Pericardium fibroblast (primary cell): ENCODE measurements around the gene ZNF454.

DNA sequence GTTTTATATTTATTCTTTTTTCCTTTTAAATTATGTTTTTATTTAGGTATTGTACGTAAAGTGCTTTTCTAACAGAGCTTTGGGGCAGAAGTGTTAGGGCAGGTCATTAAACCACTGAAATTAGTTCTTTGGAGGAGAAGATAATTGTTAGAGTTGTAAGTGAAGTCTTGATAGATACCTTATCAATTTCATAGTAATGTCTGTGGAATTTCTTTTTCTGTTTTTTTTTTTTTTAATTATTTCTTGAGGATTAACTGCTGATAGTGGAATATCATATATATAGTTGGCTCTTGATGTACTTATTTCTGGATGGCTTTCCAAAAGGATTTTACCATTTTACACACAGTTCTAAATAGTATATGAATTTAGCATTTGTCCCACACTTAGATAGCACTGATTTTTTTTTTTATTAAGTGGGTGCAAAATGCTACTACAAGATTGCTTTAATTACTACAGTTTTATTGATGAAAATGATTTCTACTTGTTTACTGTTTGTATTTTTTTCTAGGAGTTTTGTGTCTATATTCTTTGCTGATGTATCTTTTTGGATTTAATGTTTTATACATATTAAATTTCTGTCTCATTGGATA, 19.5 kb downstream of the NSD1 start:
- RAMPAGE, long total RNA: no peak

- RAMPAGE, long total RNA: no peak
Measured at GRCh38 chr5:177366473-177367805, 9.2 kb downstream of the RGS14 start.

DNA sequence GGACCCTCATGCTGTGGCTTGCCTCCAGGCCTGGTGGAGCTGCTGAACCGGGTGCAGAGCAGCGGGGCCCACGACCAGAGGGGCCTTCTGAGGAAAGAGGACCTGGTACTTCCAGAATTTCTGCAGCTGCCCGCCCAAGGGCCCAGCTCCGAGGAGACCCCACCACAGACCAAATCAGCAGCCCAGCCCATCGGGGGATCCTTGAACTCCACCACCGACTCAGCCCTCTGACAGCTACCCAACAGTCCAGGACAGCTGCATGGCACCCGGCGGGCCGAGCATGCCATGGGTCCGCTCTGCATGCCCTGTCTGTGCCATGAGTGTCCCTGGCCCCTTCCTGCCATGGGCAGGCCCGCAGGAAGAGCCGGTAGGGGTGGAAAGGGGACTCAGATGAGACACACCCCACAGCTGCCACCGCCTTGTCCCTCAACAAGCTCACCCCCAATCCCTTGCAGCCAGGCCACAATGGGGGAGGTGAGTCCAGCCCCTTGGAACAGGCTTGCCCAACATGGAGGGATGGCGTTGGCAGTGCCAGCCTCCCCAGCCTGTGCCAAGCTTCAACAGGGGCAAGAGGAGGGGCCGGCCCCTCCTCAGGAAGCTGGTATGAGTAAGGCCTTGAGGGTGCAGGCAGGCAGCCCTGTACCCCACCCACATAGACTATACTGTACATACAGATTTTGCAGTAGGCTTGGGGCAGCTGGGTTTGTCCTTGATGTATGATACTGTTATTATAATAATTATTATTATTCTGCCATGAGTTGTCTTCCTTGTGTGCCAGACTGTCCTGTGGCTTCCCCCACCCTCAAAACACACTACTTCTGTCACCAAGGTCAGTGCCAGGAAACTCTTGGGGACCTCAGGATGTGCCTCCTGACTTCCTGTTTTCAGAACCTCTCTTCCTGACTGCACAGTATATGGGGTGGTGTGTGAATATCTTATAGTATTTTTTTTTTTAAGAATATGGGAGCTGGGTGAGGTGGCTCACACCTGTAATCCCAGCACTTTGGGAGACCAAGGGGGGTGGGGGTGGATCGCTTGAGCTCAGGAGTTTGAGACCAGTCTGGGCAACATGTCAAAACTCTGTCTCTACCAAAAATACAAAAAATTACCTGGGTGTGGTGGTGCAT, 12.0 kb upstream of the SLC34A1 start:
- RAMPAGE, long total RNA: no peak

GRCh38 chr5:177458248-177458778, 11.7 kb downstream of the PRR7 start:
- RAMPAGE, long total RNA: no peak

GRCh38 chr5:177511574-177512275, 2.1 kb upstream of the DOK3 start:
- RAMPAGE, long total RNA: no peak

DNA sequence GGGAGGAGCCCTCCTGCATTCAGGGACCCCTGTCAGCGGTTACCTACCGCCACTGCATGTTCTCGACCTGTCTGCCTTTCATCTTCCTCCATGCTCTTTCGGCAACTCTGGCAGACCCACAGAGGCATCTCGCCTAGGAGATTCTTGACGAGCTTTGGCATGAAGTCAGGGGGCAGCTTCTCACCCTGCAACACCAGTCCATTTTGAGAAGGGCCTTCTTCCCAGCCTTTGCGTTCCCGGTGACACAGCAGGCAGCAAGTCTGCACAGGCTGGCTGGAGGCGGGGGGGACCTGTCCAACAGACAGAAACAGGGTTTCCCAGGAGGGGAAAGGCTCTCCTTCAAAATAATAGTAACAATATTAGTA, 15.5 kb downstream of the FAM193B start:
- RAMPAGE, long total RNA: no peak

- RAMPAGE, long total RNA: no peak
Measured at GRCh38 chr5:177939183-177940129, 56.6 kb downstream of the PROP1 start.

- RAMPAGE, long total RNA: no peak
Measured at GRCh38 chr5:178117716-178118789, 4.7 kb downstream of the N4BP3 start.

DNA sequence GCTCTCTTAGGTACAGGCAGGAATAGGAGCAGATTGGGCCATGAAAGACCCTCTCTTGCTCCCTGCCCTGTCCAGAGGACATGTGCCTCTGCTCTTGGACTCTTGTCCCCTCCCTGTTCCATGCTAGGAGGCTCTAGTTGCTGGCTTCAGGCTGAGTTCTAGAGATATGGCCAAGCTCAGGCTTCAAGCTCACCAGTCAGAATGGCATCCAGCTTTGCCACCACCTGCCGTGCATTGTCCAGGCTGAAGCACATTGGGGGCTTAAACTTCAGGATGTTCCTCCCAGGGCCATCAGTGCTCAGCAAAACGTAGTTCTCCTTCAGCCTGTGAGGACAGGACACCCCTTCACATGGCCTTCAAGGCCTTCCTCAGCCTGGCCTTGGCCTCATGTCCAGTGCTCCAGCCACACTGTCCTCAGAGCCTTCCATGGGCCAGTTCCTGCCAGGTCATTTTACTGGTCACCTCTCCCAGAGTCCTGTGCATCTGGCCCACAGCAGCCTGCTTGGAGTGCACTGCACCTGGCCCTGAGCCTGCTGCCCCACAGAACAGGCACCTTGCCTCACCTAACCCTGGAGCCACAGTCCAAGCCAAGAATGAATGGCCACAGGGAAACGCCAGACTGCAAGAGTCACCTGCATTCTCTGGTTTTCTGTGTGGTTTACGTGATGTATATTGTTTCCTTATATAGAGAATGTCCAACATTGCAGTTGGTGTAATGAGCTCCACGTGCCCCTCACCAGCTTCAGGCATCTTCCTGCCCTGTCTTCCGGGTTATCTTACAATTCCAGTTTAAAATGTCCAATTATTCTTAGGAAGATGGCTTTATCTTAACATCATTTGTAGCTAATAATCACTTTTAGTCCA, 8.7 kb downstream of the HNRNPAB start:
- RAMPAGE, long total RNA: no peak

- RAMPAGE, long total RNA: no peak
Measured at GRCh38 chr5:178224384-178224753, 8.2 kb downstream of the PHYKPL start.

DNA sequence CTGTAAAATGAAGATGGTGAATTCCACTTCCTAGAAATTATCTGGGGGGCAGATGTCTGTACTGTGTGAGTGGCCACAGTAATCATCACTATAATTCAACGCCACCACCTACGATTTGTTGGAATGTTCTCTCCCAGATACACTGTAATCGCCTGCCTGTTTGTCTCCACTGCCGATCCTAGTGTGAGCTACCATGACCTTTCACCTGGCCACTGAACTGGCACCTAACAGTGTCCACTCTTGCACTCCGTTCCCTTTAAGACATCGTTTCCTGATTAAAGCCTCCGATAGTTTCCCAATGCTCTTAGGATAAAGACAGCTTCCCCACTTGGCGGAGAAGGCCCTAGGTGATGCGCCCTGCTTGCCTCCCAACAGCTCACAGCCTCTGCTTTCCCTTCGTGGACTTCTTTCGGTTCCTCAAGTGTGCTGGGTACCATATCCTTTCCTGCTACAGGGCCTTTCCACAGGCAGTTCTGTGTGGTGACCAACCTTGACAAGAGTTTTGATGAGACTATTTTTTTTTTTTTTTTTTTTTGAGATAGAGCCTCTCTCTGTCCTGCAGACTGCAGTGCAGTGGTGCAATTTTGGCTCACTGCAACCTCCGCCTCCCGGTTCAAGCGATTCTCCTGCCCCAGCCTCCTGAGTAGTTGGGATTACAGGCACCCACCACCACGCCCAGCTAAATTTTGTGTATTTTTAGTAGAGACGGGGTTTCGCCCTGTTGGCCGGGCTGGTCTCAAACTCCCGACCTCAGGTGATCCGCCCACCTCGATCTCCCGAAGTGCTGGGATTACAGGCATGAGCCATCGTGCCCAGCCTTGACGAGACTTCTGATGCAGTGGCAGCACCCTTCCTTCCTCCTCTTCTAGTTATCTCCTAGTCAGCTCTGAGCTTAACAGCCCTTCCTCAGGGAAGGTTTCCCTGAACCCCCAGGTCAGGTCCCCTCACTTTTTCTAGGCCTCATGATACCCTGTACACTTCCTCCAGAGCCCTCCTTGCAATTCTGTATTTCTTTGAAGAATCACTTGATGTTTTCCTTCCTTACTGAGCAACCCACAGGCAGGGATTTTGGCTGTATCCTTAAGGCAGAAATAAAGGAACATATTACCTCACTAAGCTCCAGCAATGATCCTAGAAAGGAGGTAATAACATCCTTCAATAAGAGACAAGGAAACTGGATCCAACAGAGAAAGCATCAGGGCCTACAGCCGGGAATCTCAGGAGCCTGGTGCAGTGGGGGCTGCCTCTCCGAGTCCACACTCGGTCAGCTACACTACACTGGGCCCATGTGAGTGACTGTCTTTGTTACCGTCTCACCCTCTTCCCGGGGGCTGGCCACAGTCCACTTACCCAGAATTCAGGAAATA, 3.5 kb downstream of the PHYKPL start:
- RAMPAGE, long total RNA: no peak

- RAMPAGE, long total RNA: no peak
Measured at GRCh38 chr5:178230670-178231820, 1.6 kb downstream of the PHYKPL start.

- RAMPAGE, long total RNA: no peak
Measured at GRCh38 chr5:178331349-178332311, 99.0 kb upstream of the PHYKPL start.

DNA sequence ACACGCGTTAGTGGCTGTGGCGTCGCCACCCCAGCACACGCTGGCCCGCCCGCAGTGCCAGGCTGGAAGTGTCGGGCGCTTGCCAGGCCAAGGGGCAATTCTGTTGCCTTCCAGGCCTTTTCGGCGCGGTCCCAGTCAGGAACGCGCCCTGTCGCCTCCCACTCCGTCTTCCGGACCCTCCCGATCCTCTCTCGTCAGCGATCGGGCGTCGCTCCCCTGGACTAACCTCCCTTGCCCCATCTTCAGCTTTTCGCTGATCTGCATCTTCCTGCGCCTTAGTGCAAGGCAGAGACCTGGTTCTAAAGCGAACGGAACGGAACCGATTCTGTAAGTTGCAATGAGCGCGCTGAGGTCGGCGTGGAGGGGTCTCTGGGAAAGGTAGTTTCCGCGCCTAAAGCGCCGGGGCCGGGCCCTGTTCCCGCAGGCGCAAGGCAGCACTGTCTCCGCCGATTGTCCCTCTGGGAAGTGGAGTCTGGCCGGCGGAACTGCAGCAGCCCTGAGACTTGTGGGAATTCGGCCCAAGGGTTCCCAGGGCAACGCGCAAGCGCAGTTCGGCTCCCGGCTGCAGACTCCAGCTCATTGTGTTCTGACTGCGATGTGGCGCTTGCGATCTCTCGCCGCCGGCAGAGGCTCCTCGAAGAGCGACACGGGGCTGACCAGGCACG, at the start of gene ZNF454:
ZNF454 (plus strand) TSS at position 554 of the 665 bp plus-strand sequence.
- RAMPAGE, long total RNA: no peak

- RAMPAGE, long total RNA: no peak
Measured at GRCh38 chr5:179272938-179273370, 72.3 kb downstream of the ADAMTS2 start.

DNA sequence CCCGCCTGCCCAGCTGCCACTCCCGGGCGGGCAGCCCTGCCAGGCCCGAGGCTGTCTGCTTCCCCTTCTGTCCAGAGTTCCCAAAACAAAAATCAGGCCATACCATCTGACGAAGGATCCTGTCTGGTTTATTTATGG, 57.1 kb downstream of the ADAMTS2 start:
- RAMPAGE, long total RNA: no peak

DNA sequence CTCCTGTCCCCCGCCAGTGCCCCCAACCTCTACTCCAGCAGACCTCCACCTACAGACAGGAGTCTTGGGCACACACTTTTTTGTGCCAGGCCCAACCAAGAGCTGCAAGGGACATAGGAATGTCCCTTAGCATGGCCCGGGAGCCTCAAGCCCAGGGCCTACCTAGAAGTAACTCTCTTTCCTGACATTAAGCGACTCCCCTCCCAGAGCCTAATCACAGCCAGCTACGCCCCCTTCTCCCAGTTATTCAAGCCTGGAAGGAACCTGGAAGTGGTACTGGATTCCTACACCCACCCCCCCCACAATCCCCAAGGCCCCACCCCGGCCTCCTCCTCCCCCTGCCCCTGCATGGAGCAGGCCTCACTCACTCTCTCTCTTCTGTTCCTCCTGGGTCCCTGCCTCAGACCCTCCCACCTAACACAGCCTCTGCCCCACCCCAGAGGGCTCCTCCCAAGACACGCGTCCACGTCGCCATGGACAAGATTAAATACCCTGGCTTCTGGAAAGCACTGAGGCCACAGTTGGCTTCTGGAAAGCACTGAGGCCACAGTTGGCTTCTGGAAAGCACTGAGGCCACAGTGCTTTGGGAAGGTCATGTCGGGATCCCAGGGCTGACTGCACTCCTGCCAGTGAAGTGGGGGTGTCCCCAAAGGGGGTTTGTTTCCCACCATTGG, 30.4 kb downstream of the ADAMTS2 start:
- RAMPAGE, long total RNA: no peak

DNA sequence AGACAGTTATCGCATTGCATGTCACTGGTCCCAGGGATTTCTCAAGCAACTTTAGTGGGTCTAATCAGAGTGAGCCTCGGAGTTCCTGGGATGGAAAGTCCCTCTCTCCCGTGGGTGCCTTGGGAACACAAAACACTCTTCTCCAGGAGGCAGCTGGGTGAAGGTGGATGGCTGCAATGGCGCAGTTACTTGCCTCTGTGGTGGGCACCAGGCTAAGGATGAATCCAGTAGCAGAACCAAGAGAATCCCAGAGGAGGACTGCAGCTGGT, 33.9 kb upstream of the ADAMTS2 start:
- RAMPAGE, long total RNA: no peak

DNA sequence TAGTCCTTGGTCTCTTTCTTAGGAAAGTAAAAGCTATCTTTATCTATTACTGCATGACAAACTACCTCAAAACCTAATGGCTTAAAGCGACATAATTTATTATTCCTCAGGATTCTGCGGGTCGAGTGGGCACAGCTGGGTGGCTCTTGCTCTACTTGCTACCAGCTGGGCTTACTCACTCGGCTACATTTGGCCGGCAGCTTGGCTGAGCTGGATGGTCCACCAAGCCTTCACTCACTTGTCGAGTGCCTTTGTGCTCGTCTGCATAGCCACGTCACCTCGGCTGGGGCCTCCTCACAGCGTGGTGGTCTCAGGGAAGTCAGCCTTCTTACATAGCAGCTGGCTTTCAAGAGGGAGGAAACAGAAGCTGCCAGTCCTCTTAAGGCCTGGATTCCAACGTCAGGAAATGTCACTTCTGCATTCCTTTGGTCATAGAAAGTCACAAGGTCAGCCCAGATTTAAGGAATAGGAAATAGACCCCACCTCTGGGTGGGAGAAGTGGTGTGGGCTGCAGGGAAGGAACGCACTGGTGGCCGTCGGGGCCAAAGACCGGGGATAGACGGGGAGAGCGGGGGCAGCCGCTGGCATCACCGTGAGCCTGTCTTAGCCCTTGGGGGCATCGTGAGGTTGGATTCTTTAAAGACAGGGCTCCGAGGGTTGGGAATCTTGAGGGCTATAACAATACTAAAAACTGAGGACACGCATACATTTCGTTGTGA, 75.1 kb upstream of the RUFY1 start:
- RAMPAGE, long total RNA: no peak

GRCh38 chr5:179559289-179560442, 9.3 kb downstream of the RUFY1 start:
- RAMPAGE, long total RNA: no peak